ENCODE data around the genes C4orf47 and F11.

DNA sequence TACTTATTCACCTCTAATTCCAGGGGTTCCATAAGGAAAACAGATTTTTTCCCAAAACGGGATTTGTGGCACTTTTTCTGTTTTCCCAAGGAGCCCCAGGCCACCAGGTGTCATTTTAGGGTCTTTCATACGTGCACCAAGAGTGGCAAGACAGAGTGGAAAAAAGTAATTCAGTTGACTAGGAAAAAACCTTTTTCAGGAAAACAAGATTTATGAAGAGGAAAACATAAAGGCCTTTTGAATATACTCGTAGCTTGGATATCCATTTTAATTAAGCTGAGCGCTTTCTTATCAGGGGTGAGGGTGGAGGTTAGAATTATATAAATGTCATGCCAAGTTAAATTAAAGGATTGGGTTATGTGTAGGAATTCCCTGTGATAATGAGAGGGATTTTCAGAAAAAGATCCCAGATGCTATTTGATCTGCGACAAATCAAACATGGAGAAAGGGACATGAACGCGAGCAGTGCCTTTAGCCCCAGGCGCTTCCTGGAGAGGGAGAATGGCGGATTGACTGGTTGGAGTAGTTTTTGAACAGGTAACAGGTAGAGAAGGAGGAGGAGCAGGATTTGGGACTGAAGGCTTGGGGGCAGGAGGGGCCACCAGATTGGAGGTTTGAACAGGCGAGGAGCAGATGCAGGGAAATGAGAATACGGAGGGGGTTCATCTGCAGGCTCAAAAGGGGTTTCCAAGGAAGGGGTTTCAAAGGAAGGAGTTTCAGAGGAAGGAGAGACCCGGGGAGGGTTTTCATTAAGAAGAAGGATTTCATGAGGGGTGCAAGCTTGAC, 67.2 kb downstream of the LRP2BP start:
- RRBS = no CpG with 5 or more reads among the region's 12 CpGs

- RRBS = no CpG with 5 or more reads among the region's 19 CpGs
Observed at GRCh38 chr4:185394453-185395578, 908 bp downstream of the LRP2BP start.

- RRBS = no CpG with 5 or more reads among the region's 29 CpGs
Observed at GRCh38 chr4:185426102-185426546, at the start of gene C4orf47. C4orf47 (plus strand) TSS chr4:185426254.

DNA sequence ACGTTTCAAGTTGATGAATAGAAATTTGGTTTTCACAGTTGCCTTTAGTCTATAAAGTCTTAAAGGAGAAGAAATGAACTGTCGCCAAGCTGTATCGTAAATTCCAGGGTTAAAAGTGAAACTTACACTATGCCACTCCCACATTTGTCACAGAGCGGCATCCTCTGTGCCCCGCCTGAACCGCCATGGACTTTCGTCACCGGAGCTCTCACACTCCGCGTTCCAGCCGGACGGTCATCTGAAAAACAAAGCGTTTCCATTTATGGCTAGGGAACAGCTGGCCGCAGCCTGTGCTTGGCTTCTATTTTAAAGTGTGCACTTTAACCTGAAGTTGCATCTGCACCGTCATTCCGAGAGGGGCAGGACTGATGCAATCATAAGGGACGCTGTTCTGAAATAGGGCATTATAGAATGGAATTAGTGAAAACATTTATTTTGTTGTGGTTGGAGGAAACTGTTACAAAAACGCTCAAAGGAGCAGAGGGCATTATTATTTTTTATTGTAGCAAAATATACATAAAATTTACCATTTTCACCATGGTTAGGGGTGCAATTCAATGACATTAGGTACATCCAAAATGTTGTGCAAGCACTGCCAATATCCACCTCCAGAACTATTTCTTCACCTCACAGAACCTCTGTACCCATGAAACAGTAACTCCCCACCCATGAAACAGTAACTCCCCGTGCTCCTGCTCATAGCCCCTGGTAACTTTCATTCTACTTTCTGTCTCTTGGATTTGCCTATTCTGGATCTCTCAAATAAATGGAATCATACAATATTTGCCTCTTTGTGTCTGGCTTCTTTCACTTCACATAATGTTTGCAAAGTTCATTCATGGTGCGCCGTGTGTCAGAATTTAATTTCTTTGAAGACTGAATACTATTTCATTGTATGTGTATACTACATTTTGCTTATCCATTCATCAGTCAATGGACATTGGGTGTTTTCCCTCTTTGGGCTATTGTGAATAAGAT, 30.7 kb downstream of the PDLIM3 start:
- RRBS = no CpG with 5 or more reads among the region's 21 CpGs

DNA sequence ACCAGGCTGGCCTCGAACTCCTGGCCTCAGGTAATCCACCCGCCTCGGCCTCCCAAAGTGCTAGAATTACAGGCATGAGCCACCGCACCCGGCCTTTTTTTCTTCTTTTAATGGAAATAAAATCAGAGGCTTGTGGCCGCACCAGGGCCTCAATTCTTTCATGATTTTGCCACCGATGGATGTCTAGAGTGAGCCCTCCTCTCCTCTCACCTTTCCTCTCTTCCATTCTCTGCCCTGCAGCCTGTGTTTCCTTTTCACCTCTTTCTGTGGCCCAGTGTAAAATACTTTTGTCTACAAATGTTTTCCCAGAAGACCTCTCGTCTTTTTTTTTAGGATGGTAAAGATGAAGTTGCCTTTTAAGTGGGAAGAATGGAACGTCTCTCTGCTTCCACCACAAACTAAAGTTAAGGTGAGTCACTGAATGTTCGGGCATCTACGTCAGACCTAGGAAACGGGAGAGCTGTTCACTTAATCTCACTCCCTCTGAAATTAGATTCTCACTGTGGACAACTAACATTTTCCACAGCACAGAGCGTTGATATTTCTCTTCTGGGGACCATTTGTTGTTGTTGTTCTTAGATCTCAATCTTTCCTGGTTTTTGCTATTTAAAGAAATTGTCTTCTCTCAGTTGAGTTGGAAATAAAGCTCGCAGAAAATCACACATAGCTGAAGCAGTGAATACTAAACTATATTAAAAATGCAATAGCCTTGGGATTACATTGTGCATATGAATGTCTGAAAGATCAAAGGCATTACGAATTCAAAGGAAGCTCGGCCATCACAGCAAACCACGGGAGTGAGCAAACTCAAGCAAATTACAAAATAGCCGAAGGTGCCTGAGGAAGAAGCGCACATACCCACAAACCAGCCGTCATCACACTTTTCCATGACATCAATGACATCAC, 53.8 kb upstream of the PDLIM3 start:
- RRBS = no CpG with 5 or more reads among the region's 20 CpGs

DNA sequence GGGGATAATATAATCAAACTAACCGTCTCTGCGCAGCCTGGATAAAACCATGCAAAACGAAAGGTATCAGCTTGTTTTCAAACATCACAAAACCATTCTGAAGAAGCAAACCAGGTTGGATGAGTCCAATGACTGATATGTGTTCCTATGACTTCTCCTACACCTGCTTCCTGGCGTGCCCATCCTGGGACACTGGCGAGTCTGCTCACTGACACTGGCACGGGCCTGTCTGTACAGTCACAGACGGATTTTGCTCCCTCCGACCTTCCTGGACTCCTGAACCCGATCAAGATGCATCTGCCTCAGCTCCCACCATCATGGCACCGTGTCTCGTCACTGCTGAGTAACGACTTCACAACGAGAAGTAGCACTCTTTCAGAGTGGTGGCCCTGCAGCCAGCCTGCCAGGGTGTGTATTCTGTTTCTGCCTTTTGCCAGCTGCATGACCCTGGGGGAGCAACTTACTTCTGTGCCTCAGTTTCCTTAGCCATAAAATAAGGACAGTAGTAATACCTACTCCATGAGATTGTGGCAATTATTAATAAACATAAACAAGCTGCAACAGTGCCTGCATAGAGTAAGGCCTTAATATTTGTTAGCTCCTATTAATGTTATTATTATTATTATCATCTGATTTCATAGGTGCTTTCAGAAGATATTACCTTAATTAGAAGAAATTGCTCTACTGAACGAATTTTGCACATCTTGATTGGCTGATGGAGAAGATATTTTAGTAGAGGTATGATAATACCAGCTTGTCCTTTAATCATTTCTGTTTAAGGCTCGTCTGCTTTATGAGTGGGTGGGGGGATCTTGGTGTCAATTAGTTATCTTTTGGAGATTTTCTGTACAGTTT, 136.6 kb downstream of the SORBS2 start:
- RRBS = no CpG with 5 or more reads among the region's 15 CpGs

GRCh38 chr4:185726934-185727490, 85.0 kb downstream of the SORBS2 start:
- RRBS = no CpG with 5 or more reads among the region's 9 CpGs

DNA sequence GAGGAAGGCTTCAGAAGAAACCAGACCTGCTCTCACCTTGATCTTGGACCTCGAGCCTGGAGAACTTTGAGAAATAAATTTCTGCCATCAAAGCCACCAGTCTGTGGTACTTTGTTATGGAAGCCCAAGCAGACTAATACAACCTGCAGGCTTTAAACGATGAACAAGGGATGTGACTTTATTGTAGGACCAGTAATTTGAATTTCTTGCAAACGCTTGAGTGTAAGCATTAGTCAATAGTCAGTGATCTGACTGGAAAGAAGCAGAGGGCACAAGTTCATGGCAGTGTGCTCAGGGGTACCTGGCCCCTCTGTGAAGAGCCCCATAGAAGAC, 64.8 kb downstream of the SORBS2 start:
- RRBS = no CpG with 5 or more reads among the region's 3 CpGs

DNA sequence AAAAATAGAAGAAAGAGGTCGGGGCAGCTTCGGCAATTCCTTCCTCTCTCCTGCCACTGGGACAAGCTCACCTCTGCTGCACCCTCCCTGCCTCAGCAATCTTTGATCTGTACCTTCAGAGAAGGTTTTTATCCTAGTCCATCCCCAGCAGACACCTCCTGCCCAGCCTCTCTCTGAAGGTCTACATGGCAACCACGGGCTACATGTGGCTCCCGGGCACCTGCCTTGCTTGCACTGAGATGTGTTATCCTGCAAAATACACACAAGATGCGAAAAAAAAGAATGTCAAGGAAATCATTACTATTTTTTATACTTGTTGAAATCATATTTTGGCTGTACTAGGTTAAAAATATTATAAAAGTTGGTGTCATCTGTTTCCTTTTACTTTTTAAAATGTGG, 16.7 kb downstream of the SORBS2 start:
- RRBS = no CpG with 5 or more reads among the region's 5 CpGs

DNA sequence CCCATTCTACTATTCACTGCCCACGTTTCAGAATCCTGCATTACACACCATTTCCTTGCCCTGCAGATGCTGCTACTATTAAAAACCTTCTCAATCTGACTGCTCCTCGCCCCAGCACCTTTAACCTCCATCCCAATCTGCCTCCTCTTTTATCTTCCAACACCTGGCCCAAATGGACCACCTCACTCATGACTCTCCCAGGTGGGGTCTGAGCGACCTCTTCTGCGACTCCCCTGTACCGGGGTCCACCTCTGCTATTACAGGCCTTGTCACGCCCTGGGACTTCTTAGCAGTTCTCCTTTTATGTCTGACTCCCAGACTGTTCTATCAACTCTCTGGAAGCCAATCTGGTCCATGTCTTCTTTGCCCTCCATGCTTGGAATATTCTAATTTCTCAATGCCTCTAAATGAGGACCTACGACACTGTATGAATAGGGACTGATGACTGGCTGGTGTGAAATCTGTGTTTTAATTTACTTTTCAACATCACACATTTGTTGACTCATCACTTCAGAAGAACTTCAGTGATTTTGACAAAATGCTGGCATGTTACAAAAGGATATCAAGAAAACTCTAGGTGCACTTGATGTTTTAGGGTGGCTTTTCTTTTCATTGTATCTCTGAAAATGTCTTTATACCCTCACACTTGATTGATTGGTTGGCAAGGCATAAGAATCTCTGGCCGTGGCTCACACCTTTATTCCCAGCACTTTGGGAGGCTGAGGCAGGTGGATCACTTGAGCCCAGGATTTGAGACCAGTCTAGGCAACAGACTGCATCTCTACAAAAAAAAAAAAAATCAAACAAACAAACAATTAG, 1.8 kb upstream of the SORBS2 start:
- RRBS = no CpG with 5 or more reads among the region's 8 CpGs

- RRBS = no CpG with 5 or more reads among the region's 21 CpGs
Observed at GRCh38 chr4:185820480-185821129, 8.6 kb upstream of the SORBS2 start.

- RRBS = no CpG with 5 or more reads among the region's 6 CpGs
Observed at GRCh38 chr4:185914815-185915274, 102.9 kb upstream of the SORBS2 start.

- RRBS = no CpG with 5 or more reads among the region's 6 CpGs
Observed at GRCh38 chr4:185921708-185922378, 109.8 kb upstream of the SORBS2 start.

DNA sequence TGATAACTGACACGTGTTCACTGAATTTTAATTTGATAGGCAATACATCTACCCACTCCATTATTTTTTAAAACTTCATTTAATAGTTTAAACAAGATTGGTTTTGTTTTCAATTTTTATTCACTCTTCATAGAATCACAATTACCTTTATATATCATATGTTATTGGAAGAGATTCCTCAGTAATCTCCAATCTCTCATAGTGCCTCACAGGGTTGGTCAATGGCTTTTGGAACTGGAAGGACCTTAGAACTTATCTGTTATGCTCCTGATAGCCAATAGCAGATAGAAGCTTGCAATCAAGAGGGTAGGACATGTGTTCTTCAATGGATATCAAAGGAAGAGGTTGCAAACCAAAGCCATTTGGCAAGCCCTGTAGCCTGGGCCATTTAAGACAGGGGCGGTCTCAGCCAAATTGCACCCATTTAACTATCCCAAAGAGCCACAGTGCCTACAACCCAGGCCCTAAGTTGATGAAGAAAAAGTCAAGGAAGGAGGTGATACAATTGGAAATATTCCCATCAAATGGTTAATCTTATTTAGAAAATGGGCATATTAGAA, 14.8 kb upstream of the KLKB1 start:
- RRBS = no CpG with 5 or more reads among the region's 2 CpGs

DNA sequence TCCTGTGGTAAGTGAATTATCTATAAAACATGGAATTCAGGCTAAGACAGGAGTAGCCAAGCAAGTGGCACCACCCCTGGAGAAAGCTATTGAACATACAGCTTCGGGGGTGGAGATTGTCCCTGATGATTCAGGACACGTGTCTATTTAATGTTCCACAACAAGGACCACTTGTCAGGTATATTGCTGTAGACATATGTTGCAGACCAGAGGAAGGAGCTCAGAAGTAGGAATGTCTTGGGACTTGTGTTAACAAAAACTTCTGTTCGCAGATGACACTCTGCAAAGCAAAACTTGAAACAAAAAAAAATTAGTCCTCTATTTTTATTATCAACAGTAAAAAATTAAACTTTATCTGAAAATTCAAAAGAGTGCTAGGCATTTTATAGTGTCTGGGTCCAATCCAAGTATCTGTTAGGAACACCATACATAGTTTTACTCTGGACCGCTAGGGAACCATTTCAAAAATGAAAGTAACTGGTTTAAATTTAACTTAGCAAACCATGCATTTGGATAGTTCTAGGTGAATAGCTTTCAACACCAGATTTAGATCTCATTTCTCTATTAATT, 1.0 kb downstream of the KLKB1 start:
- RRBS = no CpG with 5 or more reads among the region's 4 CpGs

GRCh38 chr4:186242103-186242334, 14.7 kb downstream of the KLKB1 start:
- RRBS = no CpG with 5 or more reads among the region's 5 CpGs

DNA sequence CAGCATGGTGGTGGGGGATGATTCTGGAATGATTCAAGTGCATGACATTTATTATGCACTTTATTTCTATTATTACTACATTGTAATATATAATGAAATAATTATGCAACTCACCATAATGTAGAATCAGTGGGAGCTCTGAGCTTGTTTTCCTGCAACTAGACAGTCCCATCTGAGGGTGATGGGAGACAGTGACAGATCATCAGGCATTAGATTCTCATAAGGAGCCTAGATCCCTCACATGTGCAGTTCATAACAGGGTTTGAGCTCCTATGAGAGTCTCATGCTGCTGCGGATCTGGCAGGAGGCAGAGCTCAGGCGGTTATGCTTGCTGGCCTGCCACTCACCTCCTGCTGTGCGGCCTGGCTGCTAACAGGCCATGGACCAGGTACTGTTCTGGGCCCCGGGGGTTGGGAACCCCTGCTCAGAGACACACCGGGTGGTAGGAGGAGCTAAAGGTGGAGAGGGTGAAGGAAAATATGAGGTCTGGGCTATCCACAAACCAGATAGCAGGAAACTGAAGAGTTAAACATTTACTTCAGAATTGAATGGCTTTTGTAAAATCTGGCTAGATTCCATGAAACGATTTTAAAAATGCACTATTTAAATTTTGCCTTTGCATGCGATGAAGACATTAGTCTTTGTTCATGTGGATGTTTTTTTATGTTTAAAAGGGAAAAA, 5.9 kb upstream of the F11 start:
- RRBS = no CpG with 5 or more reads among the region's 7 CpGs

- RRBS = no CpG with 5 or more reads among the region's 5 CpGs
Observed at GRCh38 chr4:186265624-186266320, at the start of gene F11. F11 (plus strand) TSS chr4:186266189.

DNA sequence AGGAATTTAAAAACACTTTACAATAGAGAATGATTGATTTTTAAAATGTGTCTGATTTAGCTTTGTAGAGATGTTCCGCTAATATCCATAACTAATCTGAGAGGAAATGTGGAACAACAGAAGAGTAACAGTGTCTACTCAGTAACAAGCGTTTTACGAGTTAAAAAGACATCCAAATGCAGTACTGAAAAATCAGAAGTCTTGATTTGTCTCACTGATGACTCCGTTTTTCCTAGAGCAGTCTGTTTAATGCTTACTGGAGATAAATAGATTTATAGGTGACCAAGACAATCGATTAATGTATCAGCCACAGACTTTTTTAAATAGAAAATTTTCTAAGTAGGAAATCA, 354 bp downstream of the F11 start:
- RRBS = no CpG with 5 or more reads among the region's 5 CpGs

DNA sequence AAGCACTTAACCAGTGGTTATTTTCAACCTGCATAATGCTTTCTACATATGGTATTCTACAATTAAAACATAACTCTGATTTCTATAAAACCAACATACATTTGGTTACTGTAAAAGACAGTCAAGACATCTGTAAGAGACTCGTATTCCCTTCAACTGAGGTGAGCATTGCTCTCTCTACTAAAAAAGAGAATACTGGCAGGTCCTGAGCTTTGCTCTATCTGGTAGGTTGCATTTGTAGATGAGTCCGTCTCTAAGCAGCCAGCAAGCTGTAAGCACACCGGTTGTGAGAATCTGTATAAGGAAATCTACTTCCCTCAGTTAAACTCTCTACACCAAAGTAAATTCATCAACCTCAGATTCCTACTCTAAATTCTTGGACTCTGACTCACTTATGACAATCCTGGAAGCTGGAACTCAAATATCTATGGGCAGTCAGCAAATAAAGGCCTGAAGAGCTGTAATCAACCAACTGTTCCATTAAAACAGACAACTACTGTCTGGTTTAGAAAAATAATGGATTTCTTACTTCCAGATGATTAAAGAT, 38.0 kb downstream of the FAT1 start:
- RRBS = no CpG with 5 or more reads among the region's 3 CpGs

All from PFSK-1 (cell line).